ENCODE measurements around a stretch of chr3.

GRCh38 chr3:217310-217855 lies 20.8 kb downstream of the CHL1 start:
- PRO-cap, result no peak
- RAMPAGE, long total RNA, 2 experiments, result no peak in any of the 2 experiments

DNA sequence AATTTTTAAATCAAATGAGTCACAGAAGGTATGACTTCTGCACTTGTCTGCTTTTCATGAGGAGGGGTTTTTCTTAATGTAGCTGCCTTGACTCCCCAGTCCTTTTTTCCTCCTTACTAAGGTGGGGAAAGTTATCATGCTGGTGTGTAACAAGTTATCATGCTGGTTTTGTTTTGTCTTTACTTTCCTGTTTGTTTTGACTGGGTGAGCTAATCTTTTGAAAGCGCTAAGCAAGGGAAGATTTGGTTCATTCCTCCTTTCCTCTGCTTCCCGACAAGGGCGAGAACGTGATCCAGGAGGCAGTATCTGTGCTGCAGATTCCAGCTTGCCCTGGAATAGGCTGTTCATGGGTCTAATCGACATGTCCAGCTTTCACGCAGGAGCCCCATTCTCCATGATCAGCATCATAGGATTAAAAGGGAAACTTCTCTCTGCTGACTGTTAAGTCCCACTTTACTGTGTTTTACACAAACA lies 152.0 kb downstream of the CHL1 start:
- PRO-cap, result no peak
- RAMPAGE, long total RNA, 2 experiments, result no peak in any of the 2 experiments

- PRO-cap, result unidirectional peak, plus-strand start at chr3:566082
- RAMPAGE, long total RNA, 2 experiments, result no peak in any of the 2 experiments
Measured at GRCh38 chr3:566026-566225, 369.4 kb downstream of the CHL1 start.

- PRO-cap, result no peak
- RAMPAGE, long total RNA, 2 experiments, result no peak in any of the 2 experiments
Measured at GRCh38 chr3:2099039-2099684, 496 bp downstream of the CNTN4 start.

DNA sequence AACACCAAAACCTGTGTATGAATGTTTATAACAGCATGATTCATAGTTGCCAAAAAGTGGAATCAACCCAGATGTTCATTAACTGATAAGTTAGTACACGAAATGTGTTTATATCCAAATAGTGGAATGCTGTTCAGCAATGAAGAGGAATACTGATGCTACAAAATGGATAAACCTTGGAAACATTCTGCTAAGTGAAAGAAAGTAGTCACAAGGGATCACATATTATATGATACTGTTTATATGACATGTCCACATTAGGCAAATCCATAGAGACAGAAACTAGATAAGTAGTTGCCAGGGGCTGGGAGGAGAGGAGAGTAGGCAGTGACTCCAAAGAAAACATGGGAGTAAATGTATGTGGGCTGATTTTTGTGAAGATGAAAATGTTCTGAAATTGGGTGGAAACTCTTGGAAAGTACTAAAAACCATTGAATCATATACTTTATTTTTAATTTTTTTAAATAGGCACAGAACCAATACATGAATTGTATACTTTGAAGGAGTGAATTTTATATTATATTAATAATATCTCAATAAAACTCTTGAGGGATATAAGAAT lies 123.5 kb downstream of the CNTN4 start:
- PRO-cap, result no peak
- RAMPAGE, long total RNA, 2 experiments, result no peak in any of the 2 experiments

- PRO-cap, result no peak
- RAMPAGE, long total RNA, 2 experiments, result no peak in any of the 2 experiments
Measured at GRCh38 chr3:2287210-2287865, 188.7 kb downstream of the CNTN4 start.

DNA sequence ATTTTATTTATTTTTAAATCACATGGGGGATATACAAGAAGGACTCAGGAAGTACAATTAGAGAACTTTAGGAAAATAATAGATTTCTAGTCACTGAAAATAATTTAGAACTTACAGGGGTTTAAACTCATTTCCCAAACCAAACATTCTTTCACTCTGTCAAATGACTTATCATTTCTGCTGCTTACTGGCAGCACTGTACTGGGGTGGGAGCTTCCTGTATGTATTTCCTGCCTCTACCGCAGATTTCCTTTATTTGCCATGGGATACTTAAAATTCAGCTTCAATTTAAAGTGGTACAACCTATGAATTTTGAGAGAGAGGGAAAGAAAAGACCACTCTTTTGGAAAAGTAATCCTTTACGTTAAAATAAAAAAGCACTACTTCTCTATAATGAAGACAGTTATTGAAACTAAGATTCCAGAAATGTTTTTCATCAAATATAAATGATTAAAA lies 6.1 kb downstream of the CRBN start:
- PRO-cap, result no peak
- RAMPAGE, long total RNA, 2 experiments, result no peak in any of the 2 experiments

GRCh38 chr3:3798365-3799030 lies 733 bp upstream of the LRRN1 start:
- PRO-cap, result no peak
- RAMPAGE, long total RNA, 2 experiments, result no peak in any of the 2 experiments

DNA sequence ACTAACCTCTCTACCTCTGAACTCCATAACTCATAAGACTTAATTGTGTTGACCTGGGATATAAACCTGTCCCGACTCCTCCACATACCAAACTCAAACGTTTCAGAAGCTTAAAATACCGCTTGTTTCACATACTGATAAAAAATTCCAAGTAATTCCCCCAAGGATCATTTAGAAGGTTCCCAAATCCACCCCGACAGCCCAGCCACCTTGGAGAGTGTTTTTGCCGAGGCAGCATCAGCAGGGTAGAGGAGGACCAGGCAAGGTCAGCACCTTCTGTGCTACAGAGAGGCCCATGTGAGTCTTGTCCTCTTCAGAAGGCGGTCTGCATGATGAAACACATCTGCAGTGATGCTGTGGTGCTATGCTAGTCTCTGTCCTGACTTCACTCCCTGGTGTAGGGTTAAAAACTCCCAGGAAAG lies 87.8 kb downstream of the ITPR1 start:
- PRO-cap, result no peak
- RAMPAGE, long total RNA, 2 experiments, result no peak in any of the 2 experiments

- PRO-cap, result no peak
- RAMPAGE, long total RNA, 2 experiments, result no peak in any of the 2 experiments
Measured at GRCh38 chr3:4742279-4742698, 236.9 kb upstream of the BHLHE40 start.

- PRO-cap, result no peak
- RAMPAGE, long total RNA, 2 experiments, result no peak in any of the 2 experiments
Measured at GRCh38 chr3:4752182-4753057, 226.8 kb upstream of the BHLHE40 start.

- PRO-cap, result no peak
- RAMPAGE, long total RNA, 2 experiments, result no peak in any of the 2 experiments
Measured at GRCh38 chr3:4759604-4760459, 219.4 kb upstream of the BHLHE40 start.

DNA sequence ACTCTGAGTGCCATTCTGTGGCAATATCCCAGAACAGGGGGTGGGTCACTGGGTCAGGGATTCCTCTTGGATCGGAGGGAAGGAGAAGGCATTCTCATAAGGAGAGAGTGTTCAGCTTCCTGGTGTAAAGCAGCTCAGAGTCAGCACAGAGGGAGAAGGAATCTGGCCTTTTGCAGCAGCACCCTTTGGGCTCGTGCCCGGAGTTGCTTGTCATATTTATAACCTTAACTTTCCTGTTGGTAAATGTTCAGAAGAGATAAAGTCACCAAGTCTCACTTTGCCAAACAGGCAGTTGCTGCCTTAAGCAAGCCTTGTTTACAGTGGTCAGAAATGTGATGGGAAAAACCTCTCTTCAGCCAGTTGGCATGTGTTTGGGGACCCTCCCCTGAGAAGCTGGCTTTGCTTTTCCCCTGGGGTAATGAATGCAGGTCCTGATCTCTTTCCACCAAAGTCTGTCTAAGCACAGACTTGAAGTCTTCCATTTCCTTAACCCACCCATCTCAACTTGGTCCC lies 207.0 kb upstream of the BHLHE40 start:
- PRO-cap, result bidirectional peak, plus-strand start at position 242 of the sequence, minus-strand start at position 145 of the sequence
- RAMPAGE, long total RNA, 2 experiments, result no peak in any of the 2 experiments

DNA sequence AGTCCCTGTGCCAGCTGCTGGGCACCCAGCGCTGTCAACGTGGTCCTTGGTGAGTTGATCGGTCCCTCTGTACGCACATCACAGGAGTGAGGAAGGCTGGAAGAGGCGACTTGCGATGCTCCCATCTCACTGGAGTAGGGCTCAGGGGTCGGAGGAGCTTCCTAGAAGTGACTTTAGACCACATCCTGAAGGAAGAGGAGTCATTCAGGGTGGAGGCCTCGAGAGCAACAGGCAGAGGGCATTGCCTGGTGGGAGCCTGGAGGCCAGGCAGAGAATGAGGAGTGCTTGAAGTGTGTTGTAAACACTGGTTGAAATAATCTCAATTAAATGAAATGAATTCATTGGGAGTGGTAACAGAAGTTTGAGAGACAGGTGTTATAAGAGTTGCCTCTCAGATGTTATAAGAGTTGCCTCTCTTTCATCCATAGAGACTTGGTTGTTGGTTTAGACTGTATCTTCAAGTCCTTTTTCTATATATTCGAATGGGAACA lies 206.2 kb upstream of the BHLHE40 start:
- PRO-cap, result unidirectional peak, plus-strand start at position 203 of the sequence
- RAMPAGE, long total RNA, 2 experiments, result no peak in any of the 2 experiments

DNA sequence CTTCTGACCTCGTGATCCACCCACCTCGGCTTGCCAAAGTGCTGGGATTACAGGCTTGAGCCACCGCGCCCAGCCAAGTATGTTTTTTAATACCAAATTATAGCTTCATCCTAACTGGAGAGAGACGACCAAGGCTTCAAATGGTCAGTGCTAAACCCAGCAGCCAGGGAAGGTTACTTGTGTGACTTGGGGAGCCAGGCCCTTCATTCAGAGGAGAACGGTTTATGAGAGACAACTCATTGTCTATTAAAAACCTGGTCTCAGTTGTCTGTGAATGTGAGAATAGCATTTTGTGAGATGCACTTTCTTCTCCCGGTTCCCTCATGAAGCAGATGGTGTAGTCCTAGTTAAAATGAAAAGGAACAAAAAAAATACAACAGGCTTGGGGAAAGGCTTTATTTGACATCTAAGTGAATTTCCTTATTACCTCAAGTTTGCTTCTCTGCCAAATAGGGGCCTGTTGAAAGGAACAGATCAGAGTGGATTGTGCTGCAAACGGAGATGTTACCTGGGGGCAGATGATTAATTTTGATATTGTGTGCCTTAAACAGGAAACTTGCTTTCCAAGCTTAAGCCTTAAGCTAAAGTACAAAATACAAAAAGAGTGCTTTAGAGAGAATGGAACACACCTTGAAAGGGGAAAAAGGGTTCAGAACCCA lies 202.8 kb upstream of the BHLHE40 start:
- PRO-cap, result no peak
- RAMPAGE, long total RNA, 2 experiments, result no peak in any of the 2 experiments

GRCh38 chr3:4811093-4811821 lies 168.0 kb upstream of the BHLHE40 start:
- PRO-cap, result no peak
- RAMPAGE, long total RNA, 2 experiments, result start-site peak on the plus strand in 1 of 2 experiments, at chr3:4811271-4811454 at its widest, 30 reads per replicate

GRCh38 chr3:4825520-4826666 lies 153.3 kb upstream of the BHLHE40 start:
- PRO-cap, result bidirectional peak, plus-strand start at chr3:4826581, minus-strand start at chr3:4826459
- RAMPAGE, long total RNA, 2 experiments, result no peak in any of the 2 experiments

- PRO-cap, result no peak
- RAMPAGE, long total RNA, 2 experiments, result no peak in any of the 2 experiments
Measured at GRCh38 chr3:4965908-4966614, 13.2 kb upstream of the BHLHE40 start.

DNA sequence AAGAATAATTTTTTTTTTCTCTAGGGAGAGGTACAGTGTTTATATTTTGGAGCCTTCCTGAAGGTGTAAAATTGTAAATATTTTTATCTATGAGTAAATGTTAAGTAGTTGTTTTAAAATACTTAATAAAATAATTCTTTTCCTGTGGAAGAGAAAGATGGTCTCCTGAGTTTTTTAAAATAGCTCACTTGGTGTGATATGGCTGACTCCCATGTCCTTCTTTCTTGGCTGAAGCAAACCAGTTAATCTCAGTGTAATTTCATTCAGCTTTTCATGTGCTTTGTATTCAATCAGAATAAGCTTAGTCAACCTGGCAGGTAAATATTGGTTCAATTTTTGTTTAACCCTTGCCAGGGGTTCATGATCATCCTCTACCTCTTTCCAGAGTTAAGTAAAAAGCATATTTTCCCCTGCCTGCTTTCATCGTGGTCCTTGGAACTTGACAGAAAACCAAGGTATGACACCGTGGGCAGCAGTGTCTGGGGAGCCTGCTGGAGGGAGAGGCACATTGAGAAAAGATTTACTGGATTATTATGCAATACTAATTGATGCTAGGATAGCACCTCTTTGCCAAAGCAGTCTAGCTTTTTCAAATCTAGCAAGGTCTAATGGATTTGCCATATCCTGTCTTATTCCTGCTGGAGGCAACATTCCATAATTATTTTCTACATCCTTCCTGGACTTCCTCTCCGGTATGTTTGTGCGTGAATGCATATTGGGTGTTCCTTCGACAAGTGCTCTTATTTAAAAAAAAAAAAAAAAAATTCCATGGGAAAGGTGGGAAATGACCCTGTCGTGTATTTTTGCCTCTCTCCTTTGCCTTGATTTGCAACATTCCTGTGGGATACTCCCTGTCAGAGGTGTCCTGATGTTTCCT lies 6.0 kb downstream of the BHLHE40 start:
- PRO-cap, result bidirectional peak, plus-strand start at position 854 of the sequence, minus-strand start at position 700 of the sequence
- RAMPAGE, long total RNA, 2 experiments, result no peak in any of the 2 experiments

GRCh38 chr3:5123199-5123865 lies 1.2 kb downstream of the ARL8B start:
- PRO-cap, result no peak
- RAMPAGE, long total RNA, 2 experiments, result no peak in any of the 2 experiments

All from right atrium auricular region (tissue), 2 donors.